ENCODE measurements around a stretch of chr22.

- RRBS = 96% methylated on average over 7 of the region's 10 CpGs
Measured at GRCh38 chr22:41868465-41868969, 35.6 kb downstream of the SREBF2 start.

- RRBS = no CpG with 5 or more reads among the region's 17 CpGs
Measured at GRCh38 chr22:41902753-41903322, 12.0 kb downstream of the SHISA8 start.

DNA sequence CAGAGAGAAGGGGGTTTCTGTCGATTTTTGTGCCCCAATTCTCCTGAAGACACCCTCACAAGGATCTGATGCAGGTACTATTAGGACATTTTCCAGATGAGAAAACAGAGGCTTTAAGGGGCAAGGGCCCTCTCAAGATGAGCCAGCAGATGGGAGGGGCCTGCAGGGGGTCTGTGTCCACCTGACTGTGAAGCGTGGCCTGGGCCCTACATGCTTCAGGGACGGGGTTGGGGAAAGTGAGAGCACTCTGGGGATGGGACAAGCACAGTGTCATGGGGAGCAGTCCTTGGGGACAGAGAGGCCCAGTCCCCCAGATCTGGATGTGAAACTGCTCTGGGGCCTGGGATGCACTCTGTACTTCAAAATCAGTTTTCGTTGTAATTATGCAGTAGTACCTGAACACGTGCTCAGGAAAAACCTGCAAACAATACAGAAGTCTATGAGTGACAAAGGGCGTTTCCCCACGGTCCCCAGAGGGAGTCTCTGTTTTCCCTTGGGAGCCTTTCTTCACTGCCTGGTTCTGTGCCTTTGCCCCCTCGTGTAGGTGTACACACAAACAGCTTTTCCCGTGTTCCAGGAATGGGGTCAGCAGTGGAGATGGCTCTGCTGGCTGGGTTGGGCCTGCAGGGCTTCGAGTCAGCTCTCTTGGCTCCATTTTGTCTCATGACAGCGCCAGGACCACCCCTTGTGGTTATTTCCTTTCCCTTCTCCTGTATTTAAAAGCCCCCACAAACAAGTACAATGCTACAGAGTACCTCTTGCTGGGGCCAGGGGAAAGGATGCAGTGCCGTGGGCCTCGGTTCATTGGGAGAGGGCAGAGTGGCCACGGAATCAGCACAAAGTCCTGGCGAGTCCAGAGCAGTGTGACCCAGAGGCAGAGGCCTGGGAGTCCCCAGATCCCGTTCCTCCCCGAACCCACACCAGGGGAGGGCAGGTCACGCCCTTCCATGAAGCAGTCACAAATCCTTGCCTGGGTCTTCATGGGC lies 5.2 kb upstream of the TNFRSF13C start:
- RRBS = no CpG with 5 or more reads among the region's 18 CpGs

DNA sequence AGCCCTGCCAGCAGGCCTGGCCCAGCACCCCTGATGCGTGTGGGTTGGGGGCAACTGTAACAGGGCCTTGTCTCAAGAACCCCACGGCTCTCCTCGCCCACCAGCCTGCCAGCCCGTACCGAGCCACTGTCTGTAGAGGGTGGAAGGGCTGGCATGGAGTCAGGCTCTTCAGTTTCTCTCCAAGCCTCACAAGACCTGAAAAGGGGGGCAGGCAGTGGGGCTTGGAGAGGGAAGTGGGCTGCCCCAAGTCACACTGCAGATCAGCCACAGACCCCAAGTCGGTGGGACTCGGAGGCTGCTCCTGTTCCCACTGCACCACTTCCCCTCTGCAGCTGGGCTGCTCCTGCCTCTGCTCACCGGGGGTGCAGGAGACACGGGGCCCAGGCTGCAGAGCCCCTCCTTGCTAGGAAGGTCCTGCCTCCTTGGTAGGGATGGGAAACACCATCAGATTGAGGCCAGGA lies 7.2 kb upstream of the TNFRSF13C start:
- RRBS = no CpG with 5 or more reads among the region's 9 CpGs

- RRBS = no CpG with 5 or more reads among the region's 16 CpGs
Measured at GRCh38 chr22:41940598-41941774, 6.0 kb downstream of the CENPM start.

DNA sequence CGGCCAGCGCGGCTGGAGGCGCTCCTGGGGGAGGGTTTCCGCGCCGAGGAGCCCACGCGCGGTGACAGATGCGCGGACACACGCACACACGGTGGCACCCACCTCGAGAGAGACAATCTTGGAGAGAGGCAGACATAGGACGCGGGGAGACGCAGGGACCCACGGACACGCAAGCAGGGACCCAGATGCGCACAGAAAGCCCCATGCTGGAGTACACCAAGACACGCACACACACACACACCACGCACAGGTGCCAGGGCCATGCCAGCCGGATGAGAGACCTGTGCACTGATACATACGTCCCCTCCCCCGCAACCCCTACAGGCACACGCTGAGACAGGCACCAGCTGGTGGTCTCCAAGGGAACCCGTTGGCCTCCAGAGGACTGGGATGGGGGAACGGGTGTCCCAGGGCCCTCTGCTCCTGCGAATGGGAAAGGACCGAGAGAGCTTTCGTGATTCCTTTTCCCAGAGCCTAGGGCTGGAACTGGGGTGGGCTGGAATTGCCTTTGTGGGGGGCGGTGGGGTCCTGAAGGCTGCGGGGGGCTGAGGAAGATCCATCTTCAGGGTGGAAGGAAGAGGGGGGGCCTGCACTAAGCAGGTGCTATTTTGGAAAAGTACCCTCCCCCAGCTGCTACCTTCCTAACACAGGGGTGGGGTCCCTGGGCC lies 8.0 kb downstream of the SEPTIN3 start:
- RRBS = no CpG with 5 or more reads among the region's 34 CpGs

DNA sequence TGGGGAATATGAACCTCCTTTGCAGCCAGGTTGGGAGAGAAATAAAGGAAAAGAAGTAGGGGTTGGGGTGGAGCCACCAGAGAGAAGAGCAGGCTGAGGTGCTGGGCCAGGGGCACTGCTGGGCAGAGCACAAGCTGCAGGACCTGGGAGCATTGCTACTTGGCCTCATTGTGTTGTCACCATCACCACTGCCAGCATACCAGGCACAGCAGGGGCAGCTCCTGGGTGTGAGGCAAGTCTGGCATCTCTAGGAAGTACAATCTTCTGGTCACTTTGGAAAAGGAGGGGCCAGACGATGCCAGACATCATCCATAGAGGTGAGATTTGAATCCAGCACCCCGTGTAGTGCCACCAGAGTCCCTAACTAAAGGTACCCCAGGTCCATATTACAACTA lies 11.2 kb downstream of the NAGA start:
- RRBS = no CpG with 5 or more reads among the region's 2 CpGs

- RRBS = no CpG with 5 or more reads among the region's 15 CpGs
Measured at GRCh38 chr22:42080328-42080843, 886 bp downstream of the SMDT1 start.

GRCh38 chr22:42144318-42144851 lies 13.8 kb upstream of the CYP2D6 start:
- RRBS = no CpG with 5 or more reads among the region's 13 CpGs

DNA sequence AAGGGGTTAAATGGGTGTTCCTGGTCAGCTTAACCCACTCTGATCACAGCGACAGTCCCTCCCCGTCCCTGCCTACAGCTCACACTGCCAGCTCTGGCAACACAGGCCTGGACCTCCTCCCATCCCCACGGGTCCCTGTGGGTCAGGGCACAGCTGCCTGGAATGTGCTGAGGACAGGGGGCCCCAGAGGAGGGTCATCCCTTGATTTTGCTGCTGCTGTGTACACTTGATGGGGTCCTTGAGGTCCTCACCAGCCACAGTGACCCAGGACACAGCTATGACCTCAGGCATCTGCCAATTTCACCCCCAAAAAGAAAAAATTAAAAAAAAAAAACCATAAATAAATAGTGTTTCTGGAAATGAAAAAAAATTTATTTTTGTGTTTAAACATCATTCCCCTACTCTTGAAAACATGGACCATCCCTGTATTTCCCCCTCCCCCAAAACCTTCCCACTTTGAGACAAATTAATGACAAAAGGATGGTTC lies 29.8 kb upstream of the CYP2D6 start:
- RRBS = no CpG with 5 or more reads among the region's 3 CpGs

DNA sequence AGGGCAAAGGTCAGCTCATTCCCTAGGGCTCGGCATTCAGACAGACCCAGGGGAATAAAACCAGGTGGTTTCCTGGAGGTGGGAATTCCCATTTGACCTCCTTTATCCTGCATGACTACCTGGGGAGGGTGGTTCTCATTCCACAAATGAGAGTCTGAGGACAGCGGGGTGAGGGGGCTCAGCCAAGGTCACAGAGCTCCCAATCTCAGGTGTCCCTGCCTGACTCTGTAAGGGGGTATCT lies 22.8 kb upstream of the TCF20 start:
- RRBS = no CpG with 5 or more reads among the region's 2 CpGs

- RRBS = no CpG with 5 or more reads among the region's 14 CpGs
Measured at GRCh38 chr22:42326695-42327221, 56.3 kb upstream of the TCF20 start.

DNA sequence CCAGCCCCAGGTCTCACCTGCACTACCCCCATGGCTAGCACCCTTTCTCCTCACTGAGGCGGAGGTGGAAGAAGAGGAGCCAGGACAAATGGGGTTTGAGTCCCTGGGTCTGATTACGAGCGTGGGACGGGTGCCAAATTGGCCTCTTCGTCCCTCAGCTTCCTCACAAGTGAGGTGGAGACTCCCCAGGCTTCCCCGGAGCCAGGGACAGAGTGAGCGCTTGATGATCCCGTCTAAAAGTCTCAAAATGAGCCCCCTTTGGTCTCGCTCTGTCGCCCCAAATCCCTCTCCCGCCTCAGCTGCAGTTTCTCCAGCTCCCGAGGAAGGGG lies 64.1 kb downstream of the NFAM1 start:
- RRBS = no CpG with 5 or more reads among the region's 12 CpGs

- RRBS = no CpG with 5 or more reads among the region's 11 CpGs
Measured at GRCh38 chr22:42539269-42539754, 14.4 kb upstream of the SERHL2 start.

- RRBS = no CpG with 5 or more reads among the region's 16 CpGs
Measured at GRCh38 chr22:42580760-42581390, 27.1 kb downstream of the SERHL2 start.

GRCh38 chr22:42655745-42656193 lies 6.6 kb upstream of the CYB5R3 start:
- RRBS = no CpG with 5 or more reads among the region's 8 CpGs

- RRBS = no CpG with 5 or more reads among the region's 9 CpGs
Measured at GRCh38 chr22:42805462-42806111, 51.5 kb downstream of the ARFGAP3 start.

- RRBS = no CpG with 5 or more reads among the region's 9 CpGs
Measured at GRCh38 chr22:42820871-42821489, 36.1 kb downstream of the ARFGAP3 start.

- RRBS = no CpG with 5 or more reads among the region's 4 CpGs
Measured at GRCh38 chr22:42879706-42879936, 22.5 kb upstream of the ARFGAP3 start.

- RRBS = no CpG with 5 or more reads among the region's 3 CpGs
Measured at GRCh38 chr22:42943908-42944345, 71.0 kb downstream of the PACSIN2 start.

All from epidermal melanocyte (primary cell).